Vagina (tissue), 1 donor: Measurements from ENCODE around the genes PADI6 and ACTL8.

DNA sequence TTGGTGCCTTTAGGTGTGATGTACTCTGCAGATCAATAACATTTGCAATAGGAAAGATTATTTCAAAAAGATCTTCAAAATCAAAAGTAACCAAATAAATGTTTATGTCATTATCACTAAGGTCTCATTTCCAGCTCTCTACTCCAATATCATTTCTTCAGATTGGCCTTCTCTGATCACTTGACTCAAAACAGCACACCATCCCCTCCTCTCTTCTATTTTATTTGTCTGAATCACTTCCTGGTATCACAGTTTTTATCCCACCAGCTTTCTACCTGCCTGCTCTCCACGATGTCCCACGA, 3.8 kb upstream of the PADI1 start:
- PRO-cap: no peak
- RAMPAGE, long total RNA: no peak

- PRO-cap: no peak
- RAMPAGE, long total RNA: start-site peak on the plus strand at chr1:17233981-17234031, 6 reads
Observed at GRCh38 chr1:17233604-17234194, 15.2 kb upstream of the PADI3 start.

DNA sequence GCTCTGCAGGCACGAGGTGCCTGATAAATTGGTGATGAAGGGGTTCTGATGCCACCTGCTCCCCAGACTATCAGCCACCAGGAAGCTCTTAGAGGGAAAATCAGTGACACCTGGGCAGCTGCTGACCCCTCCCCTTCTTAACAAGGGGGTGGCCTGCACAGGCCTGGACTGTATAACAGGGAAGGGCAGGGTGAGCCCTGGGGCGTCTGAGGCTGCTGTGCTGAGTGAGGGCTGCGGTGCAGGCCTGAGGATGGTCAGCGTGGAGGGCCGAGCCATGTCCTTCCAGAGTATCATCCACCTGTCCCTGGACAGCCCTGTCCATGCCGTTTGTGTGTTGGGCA, at the start of gene PADI6:
Gene PADI6, plus strand, starts transcription at position 201 of the 341 bp plus-strand sequence.
- PRO-cap: no peak
- RAMPAGE, long total RNA: no peak

GRCh38 chr1:17416996-17417612, 22.4 kb downstream of the RCC2 start:
- PRO-cap: no peak
- RAMPAGE, long total RNA: no peak

GRCh38 chr1:17431463-17431965, 8.0 kb downstream of the RCC2 start:
- PRO-cap: no peak
- RAMPAGE, long total RNA: no peak

DNA sequence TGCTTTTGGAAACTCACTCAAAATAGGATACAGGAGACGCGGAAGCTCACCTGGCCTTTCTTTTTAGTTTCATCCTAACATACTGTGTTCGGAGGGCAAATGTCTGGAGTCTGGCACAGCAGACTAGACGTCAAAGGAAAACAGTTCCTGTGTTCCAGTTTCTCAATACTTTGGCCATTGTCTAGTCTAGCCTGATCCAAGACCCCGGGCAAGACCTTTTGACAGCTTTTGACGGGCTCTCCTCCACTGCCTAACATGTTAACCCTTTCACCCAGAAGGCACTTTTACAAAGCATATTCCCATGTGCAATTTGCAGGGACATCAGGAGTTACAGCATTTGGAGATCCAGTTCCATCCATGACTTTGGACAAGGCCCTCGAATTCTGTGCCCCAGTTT, 2.7 kb downstream of the RCC2 start:
- PRO-cap: no peak
- RAMPAGE, long total RNA: start-site peak on the minus strand centred at position 209 of the sequence, 224 bp wide, 6 reads

- PRO-cap: no peak
- RAMPAGE, long total RNA: no peak
Observed at GRCh38 chr1:17527044-17527962, 12.2 kb upstream of the ARHGEF10L start.

- PRO-cap: bidirectional peak, plus-strand start at chr1:17540848, minus-strand start at chr1:17540766
- RAMPAGE, long total RNA: no peak
Observed at GRCh38 chr1:17540674-17541553, 1.4 kb downstream of the ARHGEF10L start.

DNA sequence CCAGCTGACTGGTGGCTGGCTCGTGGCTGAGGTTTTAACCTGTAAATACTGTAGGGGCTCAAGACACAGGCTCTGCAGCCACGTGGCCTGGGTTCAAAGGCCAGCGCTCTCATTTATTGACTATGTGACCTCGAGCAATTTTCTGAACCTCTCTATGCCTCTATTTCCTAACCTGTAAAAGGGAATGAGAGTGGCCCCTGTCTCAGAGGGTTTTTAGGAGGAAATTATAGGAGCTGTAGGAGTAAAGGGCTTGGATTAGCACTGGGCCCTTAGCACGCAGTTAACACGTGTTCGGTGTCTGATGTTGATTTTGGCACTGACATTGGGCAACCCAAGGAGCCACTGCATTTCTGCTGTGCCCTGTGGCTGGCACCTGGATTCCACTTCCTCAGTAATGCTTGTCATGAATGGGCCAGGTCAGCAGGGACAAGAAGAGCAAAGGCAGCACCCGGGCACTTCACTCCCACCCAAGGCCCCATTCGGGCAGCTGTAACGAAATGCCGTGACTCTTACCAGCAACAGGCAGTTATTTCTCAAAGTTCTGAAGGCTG, 25.1 kb downstream of the ARHGEF10L start:
- PRO-cap: no peak
- RAMPAGE, long total RNA: no peak

- PRO-cap: no peak
- RAMPAGE, long total RNA: start-site peak on the plus strand at chr1:17632428-17632464, 8 reads; start-site peak on the plus strand at chr1:17632543-17632663, 10 reads
Observed at GRCh38 chr1:17632196-17633079, 92.9 kb downstream of the ARHGEF10L start.

- PRO-cap: no peak
- RAMPAGE, long total RNA: start-site peak on the plus strand at chr1:17663998-17664563, 35 reads
Observed at GRCh38 chr1:17663990-17664611, 91.0 kb upstream of the ACTL8 start.

DNA sequence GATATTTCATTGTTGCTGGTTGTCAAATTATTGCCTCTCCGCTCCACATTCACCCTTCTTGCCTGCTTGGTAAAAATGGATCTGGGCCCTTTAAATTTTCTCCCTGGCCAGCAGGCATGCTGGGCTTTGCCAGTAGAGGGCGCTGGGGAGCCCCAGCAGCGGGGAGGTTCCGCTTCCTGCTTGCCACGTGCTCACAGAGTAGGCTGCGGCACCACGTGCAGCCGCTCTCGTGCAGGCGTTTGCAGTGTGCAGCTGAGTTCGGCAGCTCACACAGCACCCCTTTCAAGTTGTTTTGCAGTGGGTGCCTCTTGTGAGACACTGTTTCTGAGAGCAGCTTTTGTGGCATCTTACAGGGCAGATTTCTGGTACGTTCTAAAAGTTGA, at the start of gene ACTL8:
Gene ACTL8, plus strand, starts transcription at position 194 of the 383 bp plus-strand sequence.
- PRO-cap: no peak
- RAMPAGE, long total RNA: no peak

GRCh38 chr1:18007332-18007752, 100.3 kb upstream of the IGSF21 start:
- PRO-cap: unidirectional peak, minus-strand start at chr1:18007562
- RAMPAGE, long total RNA: no peak

GRCh38 chr1:18481418-18481764, 661 bp downstream of the KLHDC7A start:
- PRO-cap: no peak
- RAMPAGE, long total RNA: no peak

DNA sequence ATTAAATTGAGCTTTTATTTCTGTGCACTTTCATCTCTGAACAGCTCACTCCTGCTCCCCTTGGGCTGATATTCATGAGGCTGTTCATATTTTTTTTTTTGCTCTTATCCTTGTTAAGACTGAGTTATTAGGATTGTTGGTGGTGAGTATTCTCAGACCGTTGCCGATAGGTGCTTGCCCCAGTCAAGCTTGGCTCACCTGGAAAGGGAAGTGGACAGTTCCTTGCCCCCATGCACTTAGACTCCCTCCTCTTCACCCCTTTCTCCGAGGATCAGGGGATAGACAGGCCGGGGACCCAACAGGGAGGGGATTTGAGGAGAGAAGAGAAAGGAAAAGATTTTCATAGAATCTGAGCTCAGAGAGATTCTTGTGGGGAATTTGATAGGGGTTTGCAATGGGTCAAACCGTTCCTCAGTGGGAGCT, 8.7 kb downstream of the PAX7 start:
- PRO-cap: no peak
- RAMPAGE, long total RNA: no peak

DNA sequence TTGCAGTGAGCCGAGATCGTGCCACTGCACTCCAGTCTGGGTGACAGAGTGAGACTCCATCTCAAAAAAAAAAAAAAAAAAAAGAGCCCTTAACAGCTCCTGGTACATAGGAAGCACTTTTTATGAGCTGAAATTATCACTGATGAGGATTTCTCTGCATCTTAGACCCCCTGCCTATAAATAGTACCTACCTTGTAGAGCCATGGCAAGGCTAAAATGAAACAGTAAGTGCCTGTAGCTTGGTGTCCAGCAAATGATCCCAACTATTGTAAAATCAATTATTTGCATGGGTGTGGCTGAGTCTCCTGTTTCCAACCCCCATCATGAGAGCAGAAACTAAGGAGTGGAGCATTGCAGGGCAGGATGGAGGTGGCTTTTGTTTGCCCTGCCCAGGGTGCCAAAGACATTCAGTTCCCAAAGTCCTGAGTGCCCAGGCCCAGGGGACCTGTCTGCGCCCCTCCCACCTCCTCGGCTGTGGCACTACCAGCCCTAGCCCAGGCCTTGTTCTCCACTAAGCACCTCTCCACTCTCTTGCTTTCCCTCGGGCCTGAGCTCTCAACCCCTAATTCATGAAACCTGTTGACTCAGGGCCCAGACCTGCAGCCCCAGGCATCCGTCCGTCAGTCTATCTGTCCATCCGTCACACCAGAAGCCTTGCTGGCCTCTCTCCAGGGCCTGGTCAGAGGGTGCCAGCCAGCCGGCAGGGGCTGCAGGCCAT, 39.5 kb downstream of the PAX7 start:
- PRO-cap: no peak
- RAMPAGE, long total RNA: no peak

DNA sequence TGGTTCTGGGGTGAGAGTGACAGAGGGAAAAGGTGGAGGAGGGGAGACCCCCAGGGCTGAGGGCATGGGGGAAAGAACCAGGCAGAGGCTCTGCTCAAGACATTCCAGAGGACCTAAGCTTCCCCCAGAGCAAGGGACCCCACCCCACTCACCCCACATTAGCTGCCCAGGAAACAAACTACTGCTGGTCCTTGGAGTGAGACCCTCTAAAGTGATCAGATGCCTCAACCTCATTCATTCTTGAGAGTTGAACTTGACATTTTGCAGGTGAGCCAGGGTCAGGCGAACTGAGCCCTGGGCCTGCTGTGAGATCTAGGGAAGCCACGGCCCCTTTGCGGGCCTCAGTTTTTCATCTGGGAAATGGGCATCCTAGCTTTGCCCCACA, 102.9 kb downstream of the PAX7 start:
- PRO-cap: no peak
- RAMPAGE, long total RNA: no peak

GRCh38 chr1:18927030-18928283, 25.1 kb upstream of the ALDH4A1 start:
- PRO-cap: no peak
- RAMPAGE, long total RNA: no peak

- PRO-cap: unidirectional peak, plus-strand start at chr1:18962458
- RAMPAGE, long total RNA: no peak
Observed at GRCh38 chr1:18962057-18962554, 5.6 kb upstream of the IFFO2 start.

DNA sequence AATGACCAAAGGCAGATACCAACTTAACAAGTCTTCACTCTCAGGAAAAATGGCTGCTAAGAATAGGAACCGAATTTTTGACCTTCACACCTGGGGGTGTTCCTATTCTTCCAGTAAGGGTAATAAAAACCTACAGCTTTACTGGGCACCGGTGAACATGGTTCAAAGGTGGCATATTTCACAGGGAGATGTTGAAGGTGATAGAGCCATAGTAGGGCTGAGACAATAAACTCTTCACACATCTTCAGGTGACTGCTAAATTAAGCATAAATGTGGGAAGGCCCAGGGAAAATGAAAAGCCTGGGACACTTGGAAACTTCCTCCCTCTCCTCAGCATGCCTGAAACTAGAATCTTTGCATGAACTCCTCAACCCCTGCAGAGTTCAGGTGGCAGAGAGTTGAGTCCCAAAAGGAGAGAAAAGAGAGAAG, 65.4 kb upstream of the IFFO2 start:
- PRO-cap: no peak
- RAMPAGE, long total RNA: no peak